Measurements from ENCODE around the genes SLC4A2, FASTK, AGAP3 and IQCA1L.

- PRO-cap: no peak
Observed at GRCh38 chr7:150503434-150504059, 11.1 kb upstream of the GIMAP7 start.

- PRO-cap: no peak
Observed at GRCh38 chr7:150515562-150516347, 1.1 kb downstream of the GIMAP7 start.

DNA sequence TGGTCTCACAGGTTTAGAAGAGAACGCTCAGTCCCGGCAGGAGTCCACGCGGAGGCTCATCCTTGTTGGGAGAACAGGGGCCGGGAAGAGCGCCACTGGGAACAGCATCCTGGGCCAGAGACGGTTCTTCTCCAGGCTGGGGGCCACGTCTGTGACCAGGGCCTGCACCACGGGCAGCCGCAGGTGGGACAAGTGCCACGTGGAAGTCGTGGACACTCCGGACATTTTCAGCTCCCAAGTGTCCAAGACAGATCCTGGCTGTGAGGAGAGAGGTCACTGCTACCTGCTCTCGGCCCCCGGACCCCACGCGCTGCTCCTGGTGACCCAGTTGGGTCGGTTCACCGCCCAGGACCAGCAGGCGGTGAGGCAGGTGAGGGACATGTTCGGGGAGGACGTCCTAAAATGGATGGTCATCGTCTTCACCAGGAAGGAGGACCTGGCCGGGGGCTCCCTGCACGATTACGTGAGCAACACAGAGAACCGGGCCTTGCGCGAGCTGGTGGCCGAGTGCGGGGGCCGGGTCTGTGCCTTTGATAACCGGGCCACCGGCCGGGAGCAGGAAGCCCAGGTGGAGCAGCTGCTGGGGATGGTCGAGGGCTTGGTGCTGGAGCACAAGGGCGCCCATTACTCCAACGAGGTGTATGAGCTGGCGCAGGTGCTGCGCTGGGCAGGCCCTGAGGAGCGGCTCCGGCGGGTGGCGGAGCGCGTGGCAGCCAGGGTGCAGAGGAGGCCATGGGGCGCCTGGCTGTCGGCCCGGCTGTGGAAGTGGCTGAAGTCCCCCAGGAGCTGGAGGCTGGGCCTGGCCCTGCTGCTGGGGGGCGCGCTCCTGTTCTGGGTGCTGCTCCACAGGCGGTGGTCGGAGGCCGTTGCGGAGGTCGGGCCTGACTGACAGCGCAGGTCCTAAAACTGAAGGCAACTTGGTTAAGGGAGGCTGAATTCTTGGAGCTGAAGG, 3.9 kb downstream of the GIMAP1 start:
- PRO-cap: no peak

GRCh38 chr7:150721923-150722420, 5.6 kb downstream of the GIMAP1 start:
- PRO-cap: no peak

GRCh38 chr7:150781872-150782422, 18.2 kb downstream of the TMEM176B start:
- PRO-cap: no peak

DNA sequence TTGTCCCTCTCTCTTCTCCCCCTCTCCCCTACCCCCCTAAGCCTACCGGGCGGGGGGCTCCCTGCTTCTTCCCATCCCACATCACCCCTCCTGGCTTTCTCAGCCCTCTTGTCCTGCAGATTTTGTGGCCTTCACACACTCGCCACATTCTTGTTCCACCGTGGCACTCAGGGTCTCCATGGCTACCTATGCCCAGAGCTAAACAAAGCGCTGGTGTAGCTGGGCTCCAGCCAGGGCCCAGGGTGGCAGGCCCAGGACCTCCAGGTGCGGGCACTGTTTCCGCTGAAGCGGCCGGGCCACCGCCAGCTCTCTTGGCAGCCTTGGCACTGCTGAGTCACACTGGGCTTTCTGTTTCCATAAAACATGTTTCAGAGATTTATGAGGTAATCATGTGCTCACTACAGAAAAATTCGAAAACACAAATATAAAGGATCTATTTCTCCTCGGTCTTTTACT, 51.2 kb downstream of the AOC1 start:
- PRO-cap: no peak

DNA sequence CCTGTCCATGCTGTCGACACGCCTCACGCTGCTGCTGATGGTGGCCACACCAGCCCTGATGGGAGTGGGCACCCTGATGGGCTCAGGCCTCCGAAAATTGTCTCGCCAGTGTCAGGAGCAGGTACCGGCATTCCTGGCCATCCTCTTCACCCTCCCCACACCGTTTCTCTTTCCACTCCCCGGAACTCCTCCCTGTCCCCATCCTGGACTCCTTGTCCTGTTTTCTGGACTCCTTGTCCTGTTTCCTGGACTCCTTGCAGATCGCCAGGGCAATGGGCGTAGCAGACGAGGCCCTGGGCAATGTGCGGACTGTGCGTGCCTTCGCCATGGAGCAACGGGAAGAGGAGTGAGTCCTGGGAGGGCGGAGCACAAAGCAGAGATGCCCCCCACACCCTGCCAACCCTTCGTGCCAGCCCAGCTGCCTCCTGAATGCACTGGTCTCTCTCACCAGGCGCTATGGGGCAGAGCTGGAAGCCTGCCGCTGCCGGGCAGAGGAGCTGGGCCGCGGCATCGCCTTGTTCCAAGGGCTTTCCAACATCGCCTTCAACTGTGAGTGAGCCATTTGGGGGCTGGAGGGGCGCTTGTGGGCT, 7.5 kb downstream of the ABCB8 start:
- PRO-cap: no peak

- PRO-cap: no peak
Observed at GRCh38 chr7:151056667-151057101, 1.0 kb downstream of the CDK5 start.

- PRO-cap: bidirectional peak, plus-strand start at chr7:151059606, minus-strand start at chr7:151059486
Observed at GRCh38 chr7:151059024-151059879, at the start of gene SLC4A2. TSS of gene SLC4A2 (plus strand) at chr7:151059589.

DNA sequence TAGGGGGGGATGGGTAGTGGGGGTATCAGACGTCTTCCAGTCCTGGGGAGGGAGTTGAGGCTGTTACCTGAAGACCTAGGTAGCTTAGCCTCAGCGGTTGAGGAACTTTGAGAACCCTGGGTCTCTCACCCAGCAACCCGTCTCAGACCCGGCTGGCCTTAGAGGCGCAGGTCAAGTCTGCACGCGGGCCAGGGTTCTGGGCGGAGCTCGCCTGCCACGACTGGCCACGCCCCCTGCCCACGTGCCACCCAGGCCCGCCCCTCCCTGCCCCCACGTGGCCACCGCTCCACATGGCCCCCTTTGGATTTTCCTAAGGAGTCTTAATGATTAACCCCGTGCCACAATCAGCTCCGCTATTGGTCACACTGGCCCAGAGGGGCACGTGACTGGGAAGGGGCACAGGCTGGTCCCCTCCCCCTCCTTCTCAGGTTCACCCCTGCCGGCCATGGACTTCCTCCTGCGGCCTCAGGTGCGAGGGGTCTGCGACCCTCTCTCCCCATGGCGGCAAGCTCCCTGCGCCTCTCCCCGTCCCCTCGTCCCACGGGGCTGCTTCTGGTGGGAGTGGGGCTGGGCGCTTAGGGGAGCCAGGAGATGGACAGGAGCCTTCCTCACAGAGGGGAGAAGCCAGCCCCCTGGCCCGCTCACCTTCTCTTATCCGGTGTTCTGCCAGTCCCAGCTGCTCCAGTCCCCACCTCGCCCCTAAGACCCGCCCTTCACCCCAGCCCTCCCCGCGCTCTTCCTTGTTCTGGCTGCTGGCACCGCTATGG, 3.0 kb downstream of the SLC4A2 start:
- PRO-cap: no peak

- PRO-cap: no peak
Observed at GRCh38 chr7:151073991-151074804, 6.4 kb downstream of the FASTK start.

GRCh38 chr7:151080691-151081788, at the start of gene FASTK:
TSS of gene FASTK (minus strand) at chr7:151080809.
- PRO-cap: bidirectional peak, plus-strand start at chr7:151080964, minus-strand start at chr7:151080805

GRCh38 chr7:151085770-151086814, at the start of gene AGAP3:
TSS of gene AGAP3 (plus strand) at chr7:151086475.
- PRO-cap: bidirectional peak, plus-strand start at chr7:151086475, minus-strand start at chr7:151086213

- PRO-cap: no peak
Observed at GRCh38 chr7:151125146-151125758, 39.0 kb downstream of the AGAP3 start.

GRCh38 chr7:151137531-151138764, 29.5 kb downstream of the GBX1 start:
- PRO-cap: no peak

DNA sequence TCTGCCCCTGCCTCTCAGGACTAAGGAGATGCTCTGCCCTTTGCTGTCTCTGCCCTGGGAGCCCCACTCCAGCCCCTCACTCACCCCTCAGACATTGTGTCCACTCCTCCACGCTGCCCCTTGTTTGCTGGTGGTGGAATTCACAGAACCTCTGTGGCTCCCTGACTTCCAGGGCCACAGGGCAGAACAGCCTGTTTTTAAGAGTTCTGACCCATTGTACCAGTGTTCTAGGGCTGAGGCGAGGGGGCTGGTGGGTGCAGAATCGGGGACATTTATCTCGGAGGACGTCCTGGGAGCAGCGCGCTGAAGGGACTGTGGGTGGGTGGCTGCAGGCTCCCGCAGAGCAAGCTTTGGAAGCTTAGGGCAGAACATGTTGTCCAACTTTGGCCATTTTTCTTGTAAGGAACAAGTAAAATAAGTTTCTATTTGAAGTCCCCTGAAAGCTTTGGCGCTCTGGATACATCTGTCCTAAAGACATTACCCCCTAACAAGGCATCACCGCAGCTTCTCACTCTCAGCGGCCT, at the start of gene IQCA1L:
IQCA1L (minus strand) TSS at position 137 of the 524 bp plus-strand sequence.
- PRO-cap: no peak

GRCh38 chr7:151232643-151233873, 775 bp downstream of the CHPF2 start:
- PRO-cap: no peak

DNA sequence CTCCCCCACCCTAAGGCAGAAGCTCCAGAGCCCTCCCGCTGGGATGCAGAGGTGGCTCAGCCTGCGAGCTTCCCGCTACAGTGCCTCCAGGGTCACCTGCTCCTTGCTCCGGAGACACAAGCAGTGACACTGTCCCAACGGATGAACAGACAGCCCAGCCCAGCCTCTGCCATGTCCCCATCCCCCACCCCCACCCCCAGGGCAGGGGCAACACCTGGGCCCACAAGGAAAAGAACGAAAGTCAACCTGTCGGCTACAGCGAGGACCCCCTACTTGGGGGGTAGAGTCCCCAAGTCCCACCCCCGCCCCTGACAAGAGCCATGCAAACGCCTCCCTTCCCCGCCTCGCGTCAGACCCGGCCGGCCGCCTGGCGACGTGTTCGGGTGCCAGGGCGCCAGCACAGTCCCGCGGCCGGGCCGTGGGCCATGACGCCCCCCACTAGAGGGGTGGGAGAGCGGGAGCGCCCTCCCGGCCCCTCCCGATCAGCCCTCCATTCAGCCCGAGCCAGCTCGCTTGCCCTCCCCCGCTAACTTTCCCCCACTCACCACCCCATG, 477 bp downstream of the SMARCD3 start:
- PRO-cap: no peak

GRCh38 chr7:151254125-151254842, 5.8 kb upstream of the SMARCD3 start:
- PRO-cap: no peak

DNA sequence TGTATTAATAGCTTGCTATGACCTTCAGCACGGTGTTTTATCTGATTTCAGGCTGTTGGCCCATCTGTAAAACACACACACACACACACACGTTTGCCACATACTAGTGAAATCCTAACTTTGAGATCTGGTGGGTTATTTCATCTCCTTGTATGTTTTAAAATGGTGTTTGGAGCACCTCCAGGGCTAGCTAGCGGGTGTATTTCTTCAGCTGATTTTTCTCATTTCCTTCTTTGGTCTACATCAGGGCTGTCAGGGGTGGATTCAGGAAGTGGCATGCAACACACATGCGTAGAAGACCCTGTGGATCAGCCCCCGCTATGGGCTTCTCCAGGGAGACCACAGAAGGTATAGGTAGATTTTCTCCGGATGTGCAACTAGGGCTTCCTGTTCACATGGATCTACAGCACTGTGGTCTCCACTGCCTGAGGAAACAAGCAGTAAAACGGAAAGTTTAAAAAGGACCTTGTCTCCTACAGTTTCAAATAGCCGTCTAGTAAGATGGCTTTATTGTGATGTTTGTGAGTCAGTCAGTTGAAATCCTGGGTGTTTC, 10.3 kb downstream of the NUB1 start:
- PRO-cap: no peak

Measured in mesenteric fat pad (tissue), 1 donor.